Umbilical cord (tissue), 2 donors: ENCODE measurements around a stretch of chr10.

DNA sequence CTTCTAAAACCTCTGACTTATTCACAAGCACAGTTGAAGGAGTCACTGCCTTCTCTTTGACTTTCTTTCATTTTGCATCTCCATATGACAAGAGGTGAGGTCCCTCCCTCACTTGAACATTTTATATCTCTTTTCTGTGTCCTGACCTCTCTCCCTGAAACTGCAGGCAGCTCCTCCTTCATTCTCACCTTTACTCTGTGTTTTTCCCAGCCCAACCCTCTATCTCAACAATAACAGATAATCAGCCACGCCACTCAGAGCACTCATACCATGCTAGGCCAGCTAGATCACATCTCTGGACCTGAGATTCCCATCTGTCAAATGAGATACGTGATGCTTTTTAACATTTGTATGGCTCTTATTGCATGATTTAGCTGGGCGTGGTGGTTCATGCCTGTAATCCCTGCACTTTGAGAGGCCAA lies 63.2 kb upstream of the PDCD4 start:
- RAMPAGE, long total RNA, result no peak

GRCh38 chr10:110822072-110823036 lies 49.4 kb upstream of the PDCD4 start:
- RAMPAGE, long total RNA, result no peak

DNA sequence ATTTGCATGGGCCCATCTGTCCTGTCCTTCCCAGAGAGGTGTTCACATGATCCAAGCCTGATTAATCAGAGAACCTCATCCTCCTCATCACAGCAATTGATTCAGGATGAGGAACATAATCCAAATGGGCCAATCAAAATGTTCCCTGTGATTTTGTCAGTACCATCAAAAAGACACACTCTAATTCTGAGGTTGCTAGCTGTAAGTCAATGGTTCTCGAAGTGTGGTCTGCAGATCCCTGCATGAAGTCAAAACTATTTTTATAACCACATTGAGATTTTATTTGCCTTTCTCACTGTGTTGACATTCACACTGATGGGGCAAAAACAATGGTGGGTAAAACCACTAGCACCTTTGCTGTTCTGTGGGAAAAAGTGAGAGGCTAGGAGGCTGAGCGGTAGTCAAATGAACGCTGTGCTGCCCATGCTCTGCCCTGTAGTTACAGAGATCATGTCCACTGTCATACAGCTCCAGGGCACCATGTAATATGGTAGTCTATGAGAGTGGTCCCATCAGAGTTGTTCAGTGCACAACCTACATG lies 21.7 kb upstream of the PDCD4 start:
- RAMPAGE, long total RNA, result no peak

- RAMPAGE, long total RNA, result no peak
These were observed 6.2 kb upstream of the PDCD4 start for GRCh38 chr10:110865237-110866141.

DNA sequence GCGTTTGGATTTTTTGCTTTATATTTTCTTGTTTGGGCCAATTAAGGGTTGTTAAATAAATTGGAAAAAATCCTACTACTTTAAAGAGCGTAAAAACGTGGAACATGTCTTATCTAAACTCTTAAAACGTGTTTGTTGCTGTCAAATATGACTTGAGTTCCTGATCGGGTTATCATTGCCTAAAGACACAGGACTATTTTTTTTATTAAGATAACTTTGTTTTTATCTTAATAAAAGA lies 1.8 kb downstream of the PDCD4 start:
- RAMPAGE, long total RNA, result no peak

DNA sequence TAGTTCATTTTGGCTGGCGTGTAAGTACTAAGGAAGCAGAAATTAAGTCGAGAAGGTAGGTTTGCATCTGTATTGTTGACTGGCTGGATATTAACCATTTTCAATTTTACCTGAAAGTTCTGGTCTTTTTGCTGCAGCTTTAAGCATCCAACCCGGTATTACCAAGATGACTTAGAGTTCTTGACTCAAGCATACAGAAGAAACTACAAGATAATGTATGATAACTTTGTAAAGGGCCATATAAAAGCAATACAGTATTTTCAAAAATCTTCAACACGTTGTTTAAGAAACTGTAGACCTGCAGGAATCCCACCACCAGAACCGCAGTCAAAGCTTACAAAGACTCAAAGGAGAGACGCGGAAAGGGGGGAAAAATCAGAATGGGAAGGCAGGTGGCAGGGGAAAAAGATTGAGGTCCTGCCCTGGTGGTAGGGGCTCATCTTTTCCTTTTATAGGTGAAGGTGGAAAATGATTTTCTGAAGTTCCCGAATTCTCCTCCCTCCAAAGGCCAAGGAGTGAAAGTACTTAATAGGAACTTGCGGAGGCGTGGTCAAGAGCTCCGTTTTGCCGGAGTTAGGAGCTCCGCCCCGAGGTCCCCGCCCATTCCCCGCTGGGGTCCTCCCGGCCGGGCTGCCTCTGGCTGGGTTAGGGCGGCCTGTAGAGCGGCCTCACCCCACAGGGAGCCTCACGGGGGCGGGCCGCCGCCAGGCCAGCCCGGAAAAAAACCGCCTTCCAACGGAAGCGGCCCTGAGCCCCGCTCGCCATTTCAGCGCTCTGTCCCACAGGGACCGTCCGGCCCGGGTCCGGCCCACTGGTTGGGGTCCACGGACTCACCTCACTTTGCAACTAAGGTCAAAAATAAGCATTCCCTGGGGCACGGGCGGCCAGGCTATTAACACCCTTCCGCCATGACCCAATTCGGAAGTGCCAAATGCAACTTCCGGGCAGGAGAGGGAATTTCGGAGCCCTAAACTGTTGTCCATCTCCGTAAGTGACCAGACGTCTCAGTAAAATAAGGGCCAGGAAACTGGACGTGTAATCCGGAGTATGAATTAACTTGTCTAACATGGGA lies 633 bp downstream of the BBIP1 start:
- RAMPAGE, long total RNA, result no peak

- RAMPAGE, long total RNA, result no peak
These were observed 26.9 kb downstream of the SHOC2 start for GRCh38 chr10:110946040-110947046.

- RAMPAGE, long total RNA, result no peak
These were observed 664 bp upstream of the ADRA2A start for GRCh38 chr10:111076073-111076656.

GRCh38 chr10:111756380-111756979 lies 427.1 kb downstream of the GPAM start:
- RAMPAGE, long total RNA, result no peak

DNA sequence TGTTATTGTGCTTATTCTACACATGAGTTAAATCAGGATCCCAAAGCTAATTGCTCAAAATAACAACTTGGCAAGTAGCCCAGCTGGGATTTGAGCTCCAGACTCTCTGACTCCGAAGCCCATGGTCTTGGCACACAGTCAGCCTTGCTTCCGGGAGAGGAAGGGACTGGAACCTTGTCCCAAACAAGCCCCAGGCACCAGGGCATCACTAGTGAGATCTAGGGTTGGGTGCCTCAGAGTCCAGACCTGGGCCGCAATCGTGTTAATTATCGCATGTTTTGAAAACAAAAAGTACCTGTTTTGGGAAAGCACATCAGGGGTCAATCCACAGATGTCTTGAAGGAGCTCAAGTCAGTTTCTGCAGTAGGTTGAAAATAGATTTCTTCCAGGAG lies 101.4 kb downstream of the GPAM start:
- RAMPAGE, long total RNA, result no peak

GRCh38 chr10:112156905-112157635 lies 26.5 kb downstream of the GPAM start:
- RAMPAGE, long total RNA, result no peak

DNA sequence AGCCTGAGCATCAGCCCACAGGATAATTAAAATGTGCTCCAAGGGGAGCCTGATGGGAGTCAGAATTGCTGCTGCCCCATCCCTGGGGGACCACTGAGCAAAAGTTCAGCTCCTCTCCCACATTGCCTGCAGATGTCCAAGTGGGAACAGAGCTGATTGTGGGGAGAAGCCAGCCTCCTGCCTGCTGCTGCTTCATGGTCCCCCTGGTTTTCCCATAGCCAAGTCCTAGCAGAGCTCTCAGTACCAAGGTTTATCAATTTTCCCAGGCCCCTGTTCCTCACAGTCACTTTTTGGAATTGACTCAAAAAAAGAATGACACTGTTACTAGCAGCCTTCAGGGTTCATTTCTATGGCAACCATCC lies 25.8 kb upstream of the GPAM start:
- RAMPAGE, long total RNA, result no peak

GRCh38 chr10:112223155-112224209 lies 39.9 kb upstream of the GPAM start:
- RAMPAGE, long total RNA, result no peak

DNA sequence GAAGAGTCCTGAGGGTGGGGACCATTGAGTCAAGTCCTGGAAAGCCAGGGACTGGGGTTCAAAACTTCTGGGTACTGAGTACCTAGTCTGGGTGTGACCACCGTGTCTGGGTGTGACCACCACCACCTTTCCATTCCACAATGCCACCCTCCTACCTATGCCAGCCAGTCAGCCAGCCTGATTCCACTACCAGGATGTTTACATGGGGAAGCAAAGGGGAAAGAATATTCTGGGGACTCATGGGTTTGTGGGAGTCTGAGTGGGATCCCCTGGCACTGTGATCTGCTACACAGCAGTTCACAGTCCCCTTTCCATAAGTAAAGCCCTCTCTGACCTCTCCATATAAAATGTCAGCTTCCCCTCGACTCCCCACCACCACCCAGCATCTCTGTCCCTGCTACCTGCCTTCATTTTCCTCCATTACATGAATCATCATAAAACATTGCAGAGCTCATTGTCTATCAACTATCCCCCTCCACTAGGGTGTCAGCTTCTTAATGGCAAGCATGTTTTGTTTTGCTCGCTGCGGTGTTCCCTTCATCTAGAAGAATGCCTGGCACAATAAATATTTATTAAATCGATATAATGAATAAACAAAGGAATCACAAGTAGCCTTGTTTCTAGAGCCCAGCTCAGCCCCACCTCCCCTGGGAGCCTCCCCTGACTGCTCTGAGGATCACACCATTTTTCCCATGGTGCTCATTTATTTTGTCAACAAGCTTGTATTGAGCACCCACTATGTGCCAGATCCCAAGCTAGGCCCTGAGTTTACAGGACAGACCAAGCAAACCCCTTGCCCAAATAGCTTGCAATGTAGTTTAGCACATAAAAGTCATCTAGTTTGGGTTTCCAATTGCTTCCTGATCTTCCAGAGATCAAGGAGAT lies 42.0 kb upstream of the GPAM start:
- RAMPAGE, long total RNA, result no peak

DNA sequence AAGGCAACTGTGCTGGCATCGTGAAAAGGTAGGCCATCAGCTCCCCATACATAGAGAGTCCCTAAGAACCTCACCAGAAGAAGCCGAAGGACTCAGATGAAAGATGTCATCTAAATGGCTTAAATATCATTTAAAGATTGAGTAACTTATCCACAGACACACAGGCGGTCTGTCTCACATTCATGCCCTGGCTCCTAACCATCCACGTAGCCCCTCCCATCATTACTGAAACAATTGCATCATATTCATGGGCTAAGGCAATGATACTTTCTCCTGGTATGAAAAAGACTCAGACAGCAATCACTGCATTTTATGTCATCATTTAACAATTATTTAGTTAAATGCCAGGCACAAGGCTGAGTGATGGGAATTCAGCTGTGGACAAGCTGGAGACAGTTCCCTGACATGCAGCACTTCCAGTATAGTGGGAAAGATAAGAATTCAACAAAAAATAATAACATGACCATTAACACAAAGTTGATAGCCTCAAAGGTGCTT lies 11.2 kb upstream of the TECTB start:
- RAMPAGE, long total RNA, result no peak

DNA sequence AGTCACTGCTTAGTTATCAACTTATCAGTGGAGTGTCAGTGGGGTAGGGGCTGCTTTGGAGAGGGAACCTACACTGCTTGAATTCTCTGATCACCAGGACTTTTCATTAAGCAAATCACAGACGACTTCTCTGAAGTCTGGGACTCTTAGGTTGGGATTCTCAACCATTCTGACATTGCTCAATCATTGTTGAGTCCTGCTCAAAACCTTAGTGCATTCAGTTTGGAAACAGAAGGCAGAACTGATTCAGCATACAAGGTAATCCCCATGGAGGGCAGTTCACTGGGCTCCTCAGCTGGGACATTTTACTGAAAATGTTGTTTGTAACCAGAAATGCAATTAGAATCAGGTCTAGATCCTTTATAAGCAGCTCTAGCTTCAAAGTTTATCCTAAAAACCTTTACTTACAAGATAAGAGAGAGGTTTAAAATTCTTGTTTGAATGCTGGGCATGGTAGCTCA lies 26.1 kb downstream of the TECTB start:
- RAMPAGE, long total RNA, result no peak

GRCh38 chr10:112336436-112337018 lies 37.4 kb upstream of the ACSL5 start:
- RAMPAGE, long total RNA, result no peak

DNA sequence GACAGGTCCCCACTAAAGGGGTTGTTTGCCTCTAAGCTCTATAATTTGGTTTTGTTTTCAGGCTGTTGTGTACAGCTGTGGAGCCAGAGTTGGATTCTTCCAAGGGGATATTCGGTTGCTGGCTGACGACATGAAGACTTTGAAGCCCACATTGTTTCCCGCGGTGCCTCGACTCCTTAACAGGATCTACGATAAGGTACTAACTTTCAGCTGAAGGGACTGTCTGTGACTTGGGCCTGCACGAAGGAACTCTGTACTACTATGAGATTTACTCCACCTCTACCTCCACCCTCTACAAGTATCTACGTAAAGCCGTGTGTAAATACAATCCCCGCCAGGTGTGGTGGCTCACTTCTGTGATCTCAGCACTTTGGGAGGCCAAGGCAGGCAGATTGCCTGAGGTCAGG lies 33.6 kb downstream of the ZDHHC6 start:
- RAMPAGE, long total RNA, result no peak

- RAMPAGE, long total RNA, result no peak
These were observed 192.7 kb upstream of the TCF7L2 start for GRCh38 chr10:112757242-112757767.

DNA sequence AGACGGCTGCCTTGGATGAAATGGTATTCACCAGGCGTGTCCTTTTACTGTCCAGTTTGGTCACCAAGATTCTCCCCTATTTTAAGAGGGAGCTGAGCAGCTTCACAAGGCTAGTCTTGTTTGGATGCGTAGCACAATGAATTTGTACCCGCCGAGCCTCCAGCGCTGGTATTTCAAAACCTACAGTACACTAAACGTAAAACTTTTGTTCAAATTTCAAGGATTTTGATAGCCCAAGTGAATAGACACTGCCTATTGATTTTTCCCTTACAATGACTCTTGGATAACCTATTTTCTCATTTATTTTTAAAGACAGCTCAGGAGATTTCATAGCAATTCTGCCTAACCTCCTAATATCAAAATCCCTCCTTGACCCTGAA lies 118.6 kb upstream of the TCF7L2 start:
- RAMPAGE, long total RNA, result no peak